ENCODE data around the gene ENOPH1.

DNA sequence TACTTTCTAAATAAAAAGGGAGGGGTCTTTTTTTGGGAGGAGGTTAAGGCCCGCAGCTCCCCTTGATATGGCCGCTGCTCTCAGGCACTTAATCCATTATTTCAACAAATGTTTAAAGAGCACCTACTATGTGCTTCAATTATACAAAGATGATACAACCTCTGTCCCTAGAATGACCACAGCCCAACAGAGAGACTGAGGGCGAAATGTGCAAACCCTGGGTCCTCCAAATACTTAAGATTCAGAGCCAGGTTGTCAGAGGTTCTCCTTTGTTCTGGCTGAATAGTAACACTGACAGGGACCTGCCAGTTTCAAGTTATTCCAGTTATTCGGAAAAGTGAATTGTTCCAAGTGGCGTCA lies 1.4 kb upstream of the FRAS1 start:
- PRO-cap, 7 experiments: peak in 1 of 7 experiments; most common minus-strand start position 293 of the sequence (in 1)
- RAMPAGE, long total RNA, 2 experiments: no peak in any of the 2 experiments

DNA sequence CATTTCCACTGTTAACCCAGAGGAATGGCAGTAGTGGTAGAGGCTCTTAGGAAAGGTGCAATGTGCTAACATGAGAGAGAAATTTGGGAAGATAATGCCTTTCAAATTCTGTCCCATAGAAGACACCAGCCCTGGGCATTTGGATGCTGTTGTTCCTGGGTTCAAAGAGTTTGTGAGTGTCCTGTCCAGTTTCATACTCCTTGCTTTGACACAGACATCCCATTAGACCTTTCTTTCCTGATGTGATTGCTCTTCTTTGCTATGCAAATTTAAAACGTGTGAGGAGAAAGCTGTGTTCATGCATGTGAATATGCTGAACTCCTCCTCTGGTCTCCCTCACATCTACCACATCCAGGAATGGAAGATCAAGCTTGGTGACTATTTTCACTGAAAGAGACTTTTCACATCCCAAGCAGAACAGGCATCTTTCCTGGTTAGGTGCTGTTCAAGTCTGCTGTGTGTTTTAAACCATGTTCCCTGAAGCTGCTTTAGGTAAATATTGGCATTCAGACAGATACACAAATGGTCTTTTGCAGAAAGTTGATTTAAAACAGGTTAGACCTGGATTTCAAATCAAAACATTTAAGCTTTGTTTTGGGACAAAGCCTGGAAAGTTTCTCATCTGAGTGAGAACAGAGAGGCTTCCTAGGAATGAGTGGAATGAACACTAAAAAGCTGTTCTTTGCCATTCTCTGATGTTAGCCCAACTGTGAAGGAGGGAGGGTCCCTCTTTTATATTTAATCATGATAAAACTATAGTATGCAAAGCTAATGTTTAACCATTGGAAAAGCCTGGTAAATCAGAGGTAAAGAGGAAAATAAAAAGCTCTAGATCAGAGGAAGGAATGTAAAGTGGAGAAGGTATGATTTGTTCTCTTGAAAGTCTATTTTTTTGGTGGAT lies 10.0 kb downstream of the ANXA3 start:
- PRO-cap, 7 experiments: no peak in any of the 7 experiments
- RAMPAGE, long total RNA, 2 experiments: no peak in any of the 2 experiments

DNA sequence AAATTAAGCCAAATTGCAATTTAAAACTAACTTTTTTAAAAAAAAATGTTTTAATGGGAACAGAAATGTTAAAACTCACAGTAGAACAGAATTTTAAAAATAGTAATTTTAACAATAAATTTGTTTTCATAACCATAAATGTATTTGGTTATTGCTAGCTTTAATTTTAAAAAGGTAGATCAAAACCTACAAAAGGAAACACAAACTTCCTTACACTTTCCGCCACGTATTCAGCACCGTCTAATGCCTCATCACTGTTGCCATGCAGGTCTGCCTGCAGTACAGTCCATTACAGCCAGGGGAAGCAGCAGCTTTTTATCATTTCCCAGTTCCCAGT lies 93.0 kb downstream of the ANXA3 start:
- PRO-cap, 7 experiments: no peak in any of the 7 experiments
- RAMPAGE, long total RNA, 2 experiments: no peak in any of the 2 experiments

DNA sequence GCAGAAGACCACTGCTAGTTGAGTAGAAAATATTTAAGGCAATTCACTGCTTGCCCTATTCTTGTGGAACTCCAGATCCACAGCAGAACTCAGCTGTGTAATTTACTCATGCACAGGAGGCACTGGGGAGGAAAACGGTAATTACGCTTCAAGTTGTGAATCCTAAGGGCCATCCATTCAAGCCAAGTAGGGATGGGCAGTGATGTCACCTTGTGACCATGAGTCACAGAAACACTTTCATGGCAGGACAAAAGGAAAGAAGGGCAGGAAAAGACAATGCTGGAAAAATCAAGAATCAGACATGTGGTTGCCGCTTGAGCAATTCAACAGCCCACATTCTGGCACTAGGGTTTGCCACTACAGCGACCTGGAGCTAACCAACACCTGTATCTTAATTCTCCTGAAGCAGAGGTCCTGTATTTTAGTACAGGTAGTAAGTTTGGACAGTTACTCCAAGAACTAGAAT lies 1.4 kb downstream of the PAQR3 start:
- PRO-cap, 7 experiments: no peak in any of the 7 experiments
- RAMPAGE, long total RNA, 2 experiments: no peak in any of the 2 experiments

DNA sequence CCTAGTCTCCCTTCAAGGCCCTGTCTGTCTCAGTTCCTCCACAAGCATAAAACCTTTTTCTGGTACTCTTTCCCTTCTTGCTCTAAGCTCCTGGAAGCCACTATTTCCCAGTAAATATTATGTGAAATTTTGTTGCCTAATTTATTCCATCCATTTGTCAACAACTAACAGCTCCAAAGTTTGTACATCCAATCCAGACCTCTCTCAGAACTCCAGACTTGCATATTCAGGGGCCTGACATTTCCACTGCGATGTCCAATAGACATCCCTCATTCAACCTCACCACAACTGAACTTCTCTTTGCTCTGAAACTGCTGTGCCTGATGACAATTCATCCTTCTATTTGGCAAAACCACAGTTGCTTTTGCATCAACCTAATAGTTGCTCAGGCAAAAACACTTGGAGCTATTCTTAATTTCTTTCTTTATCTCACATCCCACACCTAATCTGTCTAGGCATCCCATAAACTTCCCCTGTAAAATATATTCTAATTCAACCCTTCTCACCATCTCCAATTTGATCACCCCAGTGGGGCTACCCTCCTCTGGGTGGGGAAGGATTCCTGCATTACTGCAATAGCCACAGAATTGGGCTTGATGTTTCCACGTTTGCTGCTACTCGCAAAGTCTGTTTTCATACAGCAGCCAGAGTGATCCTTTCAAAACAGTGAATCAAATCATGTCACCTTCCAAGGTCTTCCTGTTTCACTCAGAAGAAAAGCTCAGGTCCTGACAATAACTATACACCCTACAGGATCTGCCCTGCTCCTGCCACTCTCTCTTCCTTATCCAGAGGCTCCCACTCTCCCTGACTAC lies 56.4 kb downstream of the ANTXR2 start:
- PRO-cap, 7 experiments: no peak in any of the 7 experiments
- RAMPAGE, long total RNA, 2 experiments: no peak in any of the 2 experiments

- PRO-cap, 7 experiments: peak in 7 of 7 experiments; most common plus-strand start chr4:80071534 (in 5); most common minus-strand start chr4:80071392 (in 4)
- RAMPAGE, long total RNA, 2 experiments: no peak in any of the 2 experiments
Observed at GRCh38 chr4:80071269-80071845, 1.7 kb downstream of the ANTXR2 start.

DNA sequence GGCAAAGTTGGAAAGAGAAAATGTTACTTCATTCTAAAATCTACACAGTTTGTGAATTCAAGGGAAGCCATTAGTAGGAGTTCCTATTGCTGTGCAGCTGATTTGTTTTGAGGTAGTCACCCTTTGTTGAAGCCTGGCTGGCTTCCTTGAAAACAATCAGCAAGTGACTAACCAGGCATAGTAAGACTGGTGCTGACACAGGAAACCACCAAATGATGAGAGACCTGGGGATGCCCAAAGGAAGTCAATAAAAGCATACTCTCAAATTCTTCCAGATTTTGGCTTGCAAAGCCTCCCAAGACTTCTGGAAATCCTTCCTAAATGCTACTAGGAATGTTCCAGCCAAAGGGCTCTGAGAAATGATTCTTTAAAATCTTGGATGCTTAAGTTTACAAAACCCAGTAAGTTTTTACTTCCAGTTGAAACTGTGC lies 23.9 kb upstream of the PRDM8 start:
- PRO-cap, 7 experiments: no peak in any of the 7 experiments
- RAMPAGE, long total RNA, 2 experiments: no peak in any of the 2 experiments

DNA sequence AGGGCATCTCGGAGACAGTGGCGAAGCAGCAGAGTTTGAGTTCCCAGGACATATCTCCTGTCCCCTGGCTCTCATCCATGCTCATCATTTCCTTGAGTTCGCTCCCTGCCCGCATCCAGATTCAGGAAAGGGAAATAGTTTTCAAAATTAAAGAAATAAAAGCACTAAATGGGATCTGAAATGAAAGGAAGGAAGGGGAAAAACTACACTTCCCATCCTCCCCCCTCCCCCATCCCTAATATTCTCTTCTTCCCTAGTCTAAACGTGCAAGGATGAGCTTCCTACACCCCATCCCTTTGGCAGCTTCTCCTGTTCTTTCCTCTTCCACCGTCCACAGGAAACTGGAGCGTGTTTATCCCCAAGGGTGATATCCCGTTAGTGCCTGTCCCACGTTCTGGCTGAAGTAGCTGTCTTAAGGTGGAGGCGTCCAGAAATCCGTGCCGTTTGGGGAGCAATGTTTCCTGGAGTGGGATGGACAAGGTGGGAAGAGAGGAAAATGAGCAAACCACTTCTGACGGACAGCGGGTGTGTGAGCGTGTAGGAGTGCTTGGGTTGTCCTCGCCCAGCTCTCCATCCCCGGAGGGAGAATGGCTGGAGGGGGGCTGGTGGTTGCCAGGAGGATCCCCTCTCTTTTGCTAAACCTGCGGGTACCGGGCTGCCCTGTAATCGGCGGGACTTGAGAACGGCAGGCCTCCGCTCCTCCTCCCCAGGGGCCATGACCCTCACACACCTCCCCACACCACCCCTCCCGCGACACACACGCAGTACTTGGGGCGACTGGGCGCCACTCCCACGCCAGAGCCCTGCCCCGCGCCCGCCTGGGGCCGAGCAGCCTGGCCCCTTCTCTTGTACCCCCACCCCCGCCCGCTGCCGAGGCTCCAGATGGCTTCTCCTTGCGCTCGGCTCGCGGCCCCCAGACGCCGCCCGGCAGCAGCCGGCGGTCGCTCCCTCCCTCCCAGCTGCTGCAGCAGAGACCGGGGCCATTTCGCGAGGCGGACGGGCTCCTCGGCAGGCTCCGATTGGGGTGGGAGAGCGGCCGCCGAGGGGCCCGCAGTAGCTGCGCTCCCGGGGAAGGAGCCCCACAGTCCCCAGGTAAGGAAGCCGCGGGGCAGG lies 14.0 kb upstream of the PRDM8 start:
- PRO-cap, 7 experiments: peak in 7 of 7 experiments; most common plus-strand start position 787 of the sequence (in 7); most common minus-strand start position 843 of the sequence (in 4)
- RAMPAGE, long total RNA, 2 experiments: start-site peak on the plus strand in 2 of 2 experiments, centred at positions 417 to 926 of the sequence, 11 to 17 reads per replicate

- PRO-cap, 7 experiments: peak in 6 of 7 experiments; most common plus-strand start chr4:80185573 (in 4); most common minus-strand start chr4:80185268 (in 5)
- RAMPAGE, long total RNA, 2 experiments: no peak in any of the 2 experiments
Observed at GRCh38 chr4:80185119-80185684, 12.1 kb upstream of the PRDM8 start.

DNA sequence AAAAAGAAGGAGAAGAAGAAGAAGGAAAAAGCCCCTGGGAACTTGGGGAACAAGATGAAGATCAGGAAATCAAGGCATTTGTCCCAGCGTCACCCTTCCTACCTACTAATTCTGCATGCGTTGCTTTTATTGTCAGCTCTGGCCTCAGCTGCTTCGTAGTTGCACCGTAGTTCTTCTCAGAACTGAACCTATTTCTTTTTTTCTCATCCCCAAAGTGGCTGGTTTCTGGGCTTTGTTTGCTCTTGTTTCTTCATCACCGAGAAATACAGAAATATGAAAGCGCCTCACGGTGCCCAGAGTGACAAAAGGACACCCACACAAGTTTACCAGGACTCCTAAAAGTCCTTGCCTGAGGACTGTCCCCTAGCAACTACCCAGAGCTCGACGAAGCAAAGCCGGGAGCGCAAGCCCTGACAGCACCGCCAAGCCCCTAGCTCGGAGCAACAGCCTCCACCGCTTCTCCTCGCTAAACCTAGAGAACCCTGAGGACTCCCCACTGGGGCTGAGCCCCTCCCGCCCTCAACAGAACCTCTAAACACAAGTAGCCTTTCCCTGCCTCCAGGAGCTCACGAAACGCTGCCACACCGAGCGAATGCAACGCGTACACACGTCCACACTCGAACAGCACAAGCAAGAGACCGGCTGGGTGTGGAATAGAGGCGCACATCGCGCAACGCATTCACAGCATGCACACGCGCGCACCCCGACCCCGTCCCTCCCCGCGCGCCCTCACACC lies 688 bp downstream of the PRKG2 start:
- PRO-cap, 7 experiments: no peak in any of the 7 experiments
- RAMPAGE, long total RNA, 2 experiments: no peak in any of the 2 experiments

DNA sequence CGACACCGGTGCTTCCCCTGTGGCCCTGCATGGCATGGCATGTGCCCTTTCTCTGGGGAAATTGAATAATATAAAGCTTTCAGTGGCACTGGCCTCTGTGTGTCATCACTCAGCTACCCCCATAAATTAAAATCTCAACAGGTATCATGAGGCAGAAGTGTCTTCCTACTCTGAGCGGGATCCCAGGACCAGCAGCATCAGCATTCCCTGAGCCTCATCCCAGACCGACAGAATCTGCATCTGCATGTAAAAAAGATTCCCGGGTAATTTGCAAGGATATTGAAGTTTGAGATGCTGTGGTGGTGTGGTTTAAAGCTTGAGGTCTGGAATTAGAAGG lies 46.0 kb downstream of the RASGEF1B start:
- PRO-cap, 7 experiments: no peak in any of the 7 experiments
- RAMPAGE, long total RNA, 2 experiments: no peak in any of the 2 experiments

DNA sequence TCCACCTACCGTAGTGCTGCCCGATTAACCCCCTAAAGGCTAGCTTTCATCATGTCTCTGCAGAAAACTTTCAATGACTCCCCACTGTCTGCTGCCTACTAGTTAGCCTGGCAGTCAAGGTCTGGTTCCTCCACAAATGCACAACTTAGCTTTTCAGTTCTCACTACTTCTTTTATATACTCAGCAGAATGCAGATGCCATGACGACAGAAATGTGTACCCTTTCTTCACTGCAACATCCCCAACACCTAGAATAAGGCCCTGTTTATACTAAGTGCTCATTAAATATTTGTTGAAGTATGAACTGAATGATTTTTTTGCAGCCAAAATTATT lies 30.9 kb upstream of the RASGEF1B start:
- PRO-cap, 7 experiments: no peak in any of the 7 experiments
- RAMPAGE, long total RNA, 2 experiments: no peak in any of the 2 experiments

- PRO-cap, 7 experiments: peak in 6 of 7 experiments; most common plus-strand start chr4:81565712 (in 6); most common minus-strand start chr4:81565581 (in 1)
- RAMPAGE, long total RNA, 2 experiments: no peak in any of the 2 experiments
Observed at GRCh38 chr4:81565148-81566067, 93.7 kb upstream of the RASGEF1B start.

DNA sequence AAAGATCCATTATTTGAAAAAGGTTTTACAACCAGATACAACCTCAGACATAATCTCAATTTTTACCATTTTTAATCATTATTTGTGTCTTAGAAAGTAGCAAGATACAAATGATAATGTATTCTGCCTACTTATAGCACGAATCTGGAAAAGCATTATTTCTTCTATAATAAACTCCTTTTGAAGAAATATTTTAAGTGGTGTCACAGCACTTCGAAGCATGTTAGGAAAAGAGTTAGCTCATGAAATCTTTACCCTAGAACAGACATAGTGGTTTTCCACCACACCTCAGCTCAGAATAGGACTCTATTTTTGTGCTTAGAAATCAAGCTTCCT lies 345.0 kb downstream of the HNRNPD start:
- PRO-cap, 7 experiments: no peak in any of the 7 experiments
- RAMPAGE, long total RNA, 2 experiments: no peak in any of the 2 experiments

DNA sequence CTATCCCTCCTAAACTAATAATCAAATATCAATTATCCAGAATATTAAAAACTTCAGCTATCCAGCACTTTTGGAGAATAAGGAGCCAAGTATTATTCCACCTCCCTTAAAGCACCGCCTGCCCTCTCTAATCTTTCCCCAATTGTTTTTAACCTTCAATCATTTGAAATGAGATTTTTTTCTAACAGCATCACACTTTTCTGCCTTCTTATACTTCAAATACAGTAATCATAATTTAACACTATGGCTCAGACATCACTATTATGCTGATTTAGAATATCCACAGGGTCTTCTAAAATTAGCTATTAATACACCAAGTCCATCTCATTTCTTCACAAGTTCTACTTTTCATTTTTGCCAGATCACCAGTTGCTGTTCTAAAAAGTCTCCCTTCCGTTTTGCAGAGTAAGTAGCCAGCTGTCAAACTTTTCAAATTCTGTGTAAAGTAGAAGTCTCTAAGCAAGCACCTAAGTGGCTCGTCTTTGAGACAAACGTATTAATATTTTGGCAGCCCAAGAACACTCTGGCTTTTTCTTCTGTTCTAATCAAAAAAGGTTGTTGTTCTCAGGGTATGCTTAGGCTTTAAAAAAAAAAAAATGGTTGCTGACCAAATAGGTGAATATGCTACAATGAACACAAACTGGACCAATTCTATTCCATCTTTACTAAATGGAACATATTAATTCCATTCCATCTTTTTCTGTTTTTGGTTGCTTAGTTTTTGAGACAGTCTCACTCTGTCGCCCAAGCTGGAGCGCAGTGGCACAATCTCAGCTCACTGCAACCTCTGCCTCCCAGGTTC lies 11.7 kb downstream of the HNRNPD start:
- PRO-cap, 7 experiments: no peak in any of the 7 experiments
- RAMPAGE, long total RNA, 2 experiments: no peak in any of the 2 experiments

GRCh38 chr4:82374082-82374699 lies 400 bp upstream of the HNRNPD start:
- PRO-cap, 7 experiments: peak in 7 of 7 experiments; most common plus-strand start chr4:82374186 (in 6); most common minus-strand start chr4:82374554 (in 4)
- RAMPAGE, long total RNA, 2 experiments: start-site peak on the plus strand in 1 of 2 experiments, at chr4:82374302-82374309 at its widest, 11 reads per replicate

- PRO-cap, 7 experiments: no peak in any of the 7 experiments
- RAMPAGE, long total RNA, 2 experiments: no peak in any of the 2 experiments
Observed at GRCh38 chr4:82402489-82402830, 27.8 kb downstream of the HNRNPDL start.

- PRO-cap, 7 experiments: no peak in any of the 7 experiments
- RAMPAGE, long total RNA, 2 experiments: no peak in any of the 2 experiments
Observed at GRCh38 chr4:82426210-82427018, 3.8 kb downstream of the HNRNPDL start.

GRCh38 chr4:82429508-82429697 lies 859 bp downstream of the HNRNPDL start:
- PRO-cap, 7 experiments: peak in 7 of 7 experiments; most common plus-strand start chr4:82429585 (in 5)
- RAMPAGE, long total RNA, 2 experiments: no peak in any of the 2 experiments

DNA sequence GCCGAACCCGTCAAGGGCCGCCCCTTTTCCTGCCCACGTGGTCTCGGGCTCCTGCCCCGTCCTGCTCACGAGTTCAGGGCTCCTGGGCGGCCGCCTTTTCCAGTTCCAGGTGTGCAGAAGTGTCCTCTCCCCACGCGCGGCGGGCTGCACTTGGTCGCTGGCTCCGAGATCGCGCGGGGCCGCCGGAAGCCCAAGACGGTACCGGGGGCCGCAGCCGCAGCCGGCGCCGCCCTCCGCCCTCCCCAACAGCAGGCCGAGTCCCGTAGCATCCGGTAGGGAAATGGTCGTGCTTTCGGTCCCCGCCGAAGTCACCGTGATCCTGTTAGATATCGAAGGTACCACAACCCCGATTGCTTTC lies at the start of gene ENOPH1:
TSS of gene ENOPH1 (plus strand) at position 41 of the 358 bp plus-strand sequence.
- PRO-cap, 7 experiments: peak in 7 of 7 experiments; most common plus-strand start position 41 of the sequence (in 6); most common minus-strand start position 171 of the sequence (in 4)
- RAMPAGE, long total RNA, 2 experiments: start-site peak on the plus strand in 1 of 2 experiments, centred at position 66 of the sequence, 30 reads per replicate

Data from ovary (tissue), 7 donors.